GM12891 (cell line): ENCODE measurements around the gene KCNH6.

GRCh38 chr17:63420459-63421268 lies 25.4 kb downstream of the CYB561 start:
- RRBS = 38% methylated on average over 3 of the region's 22 CpGs

DNA sequence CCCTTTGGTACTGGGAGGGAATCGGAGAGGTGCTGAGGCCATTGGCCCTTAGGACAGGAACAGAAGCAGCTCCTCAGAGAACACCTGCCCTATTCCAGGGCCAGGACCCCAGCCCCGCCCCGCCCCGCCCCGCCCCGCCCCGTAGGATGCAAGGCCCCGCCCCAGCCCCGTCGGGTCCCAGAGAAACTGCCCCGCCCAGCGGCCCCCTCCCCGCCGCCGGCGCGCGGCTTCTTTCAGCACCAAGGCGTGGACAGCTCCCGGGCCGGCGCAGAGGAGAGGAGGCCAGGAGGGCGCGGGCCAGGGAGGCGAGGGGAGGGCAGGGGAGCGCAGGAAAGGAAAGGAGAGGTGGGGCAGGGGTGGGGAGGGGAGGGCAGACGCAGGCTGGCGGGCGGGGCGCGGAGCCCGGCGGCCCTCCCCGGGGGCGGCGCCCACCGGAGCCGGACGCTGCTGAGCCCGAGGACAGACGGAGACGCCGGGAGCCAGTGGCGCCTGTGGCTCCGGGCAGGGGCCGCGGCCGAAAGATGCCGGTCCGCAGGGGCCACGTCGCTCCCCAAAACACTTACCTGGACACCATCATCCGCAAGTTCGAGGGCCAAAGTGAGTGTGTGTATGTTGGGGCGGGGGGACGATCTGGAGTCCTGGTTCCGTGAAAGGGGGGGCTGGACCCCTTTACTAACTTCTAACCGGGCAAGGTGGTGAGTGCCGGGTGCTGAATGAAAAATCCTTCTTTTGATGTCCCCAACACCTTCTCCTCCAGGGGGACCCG lies at the start of gene KCNH6:
KCNH6 (plus strand) TSS at position 466 of the 766 bp plus-strand sequence.
- RRBS = no CpG with 5 or more reads among the region's 60 CpGs

DNA sequence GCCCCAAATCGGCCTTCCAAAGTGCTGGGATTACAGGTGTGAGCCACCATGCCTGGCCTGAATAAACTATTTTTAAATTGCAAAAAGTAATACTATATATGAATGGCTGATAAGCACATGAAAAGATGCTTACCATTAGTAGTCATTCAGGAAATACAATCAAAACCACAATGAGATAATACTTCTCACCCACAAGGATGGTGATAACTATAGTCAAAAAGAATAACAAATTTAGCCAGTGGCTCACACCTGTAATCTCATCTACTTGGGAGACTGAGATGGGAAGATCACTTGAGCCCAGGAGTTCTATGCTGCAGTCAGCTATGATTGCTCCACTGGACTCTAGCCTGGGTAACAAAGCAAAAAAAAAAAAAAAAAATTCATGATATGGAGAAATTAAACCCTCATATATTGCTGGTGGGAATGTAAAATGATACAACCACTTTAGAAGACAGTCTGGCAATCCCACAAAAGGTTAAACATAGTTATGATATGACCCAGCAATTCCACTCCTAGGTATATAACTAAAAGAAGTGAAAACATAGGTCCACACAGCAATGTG lies 2.3 kb upstream of the TACO1 start:
- RRBS = no CpG with 5 or more reads among the region's 1 CpG

DNA sequence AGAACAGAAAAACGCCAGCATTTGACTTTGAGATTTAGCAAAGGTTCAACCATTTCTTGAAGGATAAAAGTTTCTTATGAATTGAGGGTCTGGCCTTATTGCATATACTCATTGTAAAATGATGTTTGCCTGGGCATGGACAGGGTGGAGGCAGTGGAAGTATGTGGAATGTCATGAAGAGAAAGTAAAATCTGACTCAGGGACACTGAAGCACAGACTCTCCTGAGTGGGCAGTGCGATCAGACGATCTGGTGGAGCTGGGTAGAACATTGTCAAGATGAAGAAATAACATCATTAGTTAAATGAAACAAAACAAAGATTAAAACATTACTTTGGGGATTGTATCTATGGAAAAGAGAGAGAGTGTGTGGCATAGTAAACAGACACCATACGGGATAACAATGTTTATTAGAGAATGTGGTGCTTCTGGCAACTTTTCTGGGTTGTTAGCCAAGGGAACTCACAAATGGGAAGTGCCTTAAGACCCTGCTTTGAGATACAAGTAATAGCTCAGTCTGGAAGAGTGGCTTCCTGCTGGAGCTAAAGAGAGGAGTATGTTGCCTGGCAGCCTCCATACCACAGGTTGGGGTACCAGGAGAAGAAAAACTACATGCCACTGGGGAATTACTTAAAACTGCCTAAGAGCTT lies 4.5 kb downstream of the MAP3K3 start:
- RRBS = no CpG with 5 or more reads among the region's 4 CpGs

DNA sequence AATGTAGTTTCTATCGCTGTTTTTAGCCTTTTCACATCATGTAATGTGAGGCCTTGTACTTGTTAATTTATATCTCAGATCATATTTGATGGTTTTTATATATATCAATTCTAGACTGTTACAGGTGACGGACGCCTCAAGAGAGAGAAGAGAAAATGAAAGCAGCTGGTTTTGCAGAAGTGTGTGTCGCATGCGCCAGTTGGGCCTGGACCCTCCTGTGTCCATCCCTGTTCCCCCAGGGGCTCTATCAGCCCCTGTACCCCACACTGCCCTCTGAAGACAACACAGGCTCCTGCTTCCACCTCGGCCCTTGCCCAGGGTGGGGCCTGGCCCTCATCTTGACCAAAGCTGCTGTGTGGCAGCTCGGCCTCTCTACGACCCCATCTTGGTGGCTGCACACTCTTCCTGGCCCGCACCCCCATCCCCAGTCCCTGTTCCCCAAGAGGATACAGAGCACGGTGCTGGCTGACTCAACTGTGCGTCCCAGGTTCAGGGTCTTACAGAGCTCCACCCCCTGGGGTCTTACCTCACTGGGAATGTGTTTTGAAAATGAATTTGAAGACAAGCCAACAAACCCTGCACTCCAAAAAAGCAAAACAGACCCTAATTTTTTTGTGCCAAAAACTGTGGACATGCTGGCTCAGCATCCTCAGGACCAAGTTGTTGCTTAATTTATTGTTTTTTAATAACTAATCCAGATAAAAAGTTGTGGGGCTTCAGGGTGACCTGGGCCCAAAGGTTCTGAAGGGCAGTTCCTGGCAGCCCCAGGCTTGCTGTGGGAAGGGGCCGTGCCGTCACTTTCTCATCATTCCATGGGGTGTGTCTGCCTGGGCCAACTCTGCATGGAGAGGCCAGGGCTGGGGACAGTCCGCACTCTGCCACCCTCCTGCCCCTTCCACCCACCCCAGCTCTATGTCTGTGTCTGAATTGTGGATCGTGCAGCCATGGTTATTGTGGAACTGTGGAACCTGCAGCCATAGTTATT lies 4.4 kb downstream of the LIMD2 start:
- RRBS = no CpG with 5 or more reads among the region's 15 CpGs

DNA sequence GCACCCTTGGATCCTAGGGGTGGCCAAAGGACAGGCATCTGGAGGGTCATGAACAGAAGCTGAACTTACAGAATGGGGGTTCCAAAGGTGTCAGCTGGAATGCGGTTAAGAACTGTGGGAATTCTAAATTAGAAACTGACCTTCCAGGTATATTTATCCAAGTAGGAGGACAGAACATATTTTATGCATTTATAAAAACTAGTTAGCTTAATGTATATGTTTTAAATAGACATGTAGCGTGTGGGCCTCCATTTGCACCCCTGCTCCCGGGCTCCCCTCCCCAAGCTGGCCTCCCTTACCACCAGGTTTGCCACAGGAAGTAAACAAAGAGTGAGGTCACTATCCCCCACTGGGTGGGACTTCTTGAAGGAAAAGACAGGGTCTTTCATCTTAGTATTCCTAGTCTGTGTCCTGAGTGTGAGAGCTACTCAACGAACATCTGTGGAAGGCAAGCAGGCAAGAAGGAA lies 6.3 kb upstream of the LIMD2 start:
- RRBS = no CpG with 5 or more reads among the region's 4 CpGs

GRCh38 chr17:63748153-63748384 lies 6.5 kb upstream of the STRADA start:
- RRBS = no CpG with 5 or more reads among the region's 2 CpGs

- RRBS = no CpG with 5 or more reads among the region's 5 CpGs
These were observed 703 bp downstream of the CCDC47 start for GRCh38 chr17:63772700-63773088.

DNA sequence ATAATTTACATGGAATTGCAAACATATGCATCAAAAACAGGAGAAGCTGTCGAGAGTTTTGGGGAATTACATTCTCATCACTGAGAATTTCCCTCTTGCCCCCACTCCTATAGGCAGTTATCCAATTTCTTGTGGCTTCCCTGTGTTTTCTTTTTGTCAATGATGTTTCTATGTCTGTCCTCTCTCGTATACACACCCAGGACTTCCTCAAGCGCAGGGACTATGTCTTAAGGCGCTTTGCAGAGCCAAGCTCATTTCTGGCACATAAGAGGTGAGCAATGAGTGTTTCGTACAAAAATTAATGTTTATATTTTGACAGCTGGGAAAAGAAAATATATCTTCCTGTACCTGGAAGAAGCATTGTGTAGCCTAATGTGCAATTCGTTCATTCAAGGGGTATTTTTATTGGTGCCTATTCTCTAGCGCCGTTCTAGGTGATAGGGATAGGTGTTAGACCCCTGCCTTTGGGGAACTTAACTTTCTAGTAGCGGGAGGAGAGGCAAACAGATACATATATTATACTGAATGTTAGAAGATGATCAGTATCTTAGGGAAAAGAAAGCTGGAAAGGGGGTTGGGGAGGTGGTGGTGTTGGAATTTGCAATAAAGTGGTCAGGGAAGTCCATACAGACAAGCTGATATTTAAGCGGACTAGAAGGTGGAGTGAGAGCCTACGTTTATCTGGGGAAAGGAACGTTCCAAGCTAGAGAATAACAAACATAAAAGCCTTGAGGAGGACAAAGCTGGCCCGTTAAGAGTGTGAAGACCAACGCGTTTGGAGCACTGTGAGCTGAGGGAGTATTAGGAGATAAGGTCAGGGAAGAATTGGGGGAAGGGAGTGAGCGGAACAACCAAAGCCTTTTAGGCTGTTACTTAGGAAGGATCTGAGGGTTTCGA lies 1.2 kb downstream of the DDX42 start:
- RRBS = no CpG with 5 or more reads among the region's 17 CpGs

- RRBS = no CpG with 5 or more reads among the region's 6 CpGs
These were observed 913 bp upstream of the FTSJ3 start for GRCh38 chr17:63828273-63828878.

GRCh38 chr17:63829794-63830516 lies 2.5 kb upstream of the FTSJ3 start:
- RRBS = no CpG with 5 or more reads among the region's 10 CpGs

DNA sequence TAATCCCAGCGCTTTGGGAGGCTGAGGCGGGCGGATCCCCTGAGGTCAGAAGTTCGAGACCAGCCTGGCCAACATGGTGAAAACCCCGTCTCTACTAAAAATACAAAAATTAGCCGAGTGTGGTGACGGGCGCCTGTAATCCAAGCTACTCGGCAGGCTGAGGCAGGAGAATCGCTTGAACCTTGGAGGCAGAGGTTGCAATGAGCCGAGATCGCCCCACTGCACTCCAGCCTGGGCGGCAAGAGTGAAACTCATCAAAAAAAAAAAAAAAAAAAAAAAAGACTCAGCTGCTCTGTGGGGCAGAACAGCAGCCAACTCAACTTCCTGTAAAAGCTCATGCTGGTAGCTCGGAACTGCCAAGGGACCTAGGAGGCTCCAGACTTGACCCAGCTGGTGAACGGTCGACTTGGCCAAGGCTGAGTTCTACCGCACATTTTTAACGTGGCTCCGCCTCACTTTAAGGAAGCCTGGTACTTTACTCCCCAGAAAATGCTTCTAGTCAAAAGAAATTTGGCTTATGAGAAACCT lies 957 bp upstream of the SMARCD2 start:
- RRBS = no CpG with 5 or more reads among the region's 19 CpGs

GRCh38 chr17:63934718-63935055 lies 2.6 kb upstream of the CD79B start:
- RRBS = no CpG with 5 or more reads among the region's 8 CpGs

- RRBS = no CpG with 5 or more reads among the region's 17 CpGs
These were observed 12.5 kb downstream of the SCN4A start for GRCh38 chr17:63959921-63960877.

DNA sequence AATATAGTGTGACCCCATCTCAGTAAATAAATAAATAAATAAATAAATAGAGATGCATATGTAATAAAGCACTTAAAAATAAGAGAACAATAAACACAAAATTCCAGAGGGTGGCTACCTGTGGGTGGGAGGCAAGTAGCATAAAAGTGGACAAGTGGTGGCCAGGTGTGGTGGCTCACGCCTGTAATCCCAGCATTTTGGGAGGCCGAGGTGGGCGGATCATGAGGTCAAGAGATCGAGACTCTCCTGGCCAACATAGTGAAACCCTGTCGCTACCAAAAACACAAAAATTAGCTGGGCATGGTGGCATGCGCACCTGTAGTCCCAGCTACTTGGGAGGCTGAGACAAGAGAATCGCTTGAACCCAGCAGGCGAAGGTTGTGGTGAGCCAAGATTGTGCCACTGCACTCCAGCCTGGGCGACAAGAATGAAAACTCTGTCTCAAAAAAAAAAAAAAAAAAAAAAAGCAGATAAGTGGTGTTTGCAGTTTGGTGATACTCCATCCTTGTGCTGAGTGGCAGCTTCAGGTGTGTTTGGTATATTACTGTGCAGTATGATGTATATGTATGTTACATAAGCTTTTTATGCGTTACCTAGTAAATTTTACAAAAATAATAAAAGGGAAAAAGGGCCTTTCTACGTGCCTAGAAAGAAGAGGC lies 929 bp downstream of the ICAM2 start:
- RRBS = no CpG with 5 or more reads among the region's 11 CpGs

DNA sequence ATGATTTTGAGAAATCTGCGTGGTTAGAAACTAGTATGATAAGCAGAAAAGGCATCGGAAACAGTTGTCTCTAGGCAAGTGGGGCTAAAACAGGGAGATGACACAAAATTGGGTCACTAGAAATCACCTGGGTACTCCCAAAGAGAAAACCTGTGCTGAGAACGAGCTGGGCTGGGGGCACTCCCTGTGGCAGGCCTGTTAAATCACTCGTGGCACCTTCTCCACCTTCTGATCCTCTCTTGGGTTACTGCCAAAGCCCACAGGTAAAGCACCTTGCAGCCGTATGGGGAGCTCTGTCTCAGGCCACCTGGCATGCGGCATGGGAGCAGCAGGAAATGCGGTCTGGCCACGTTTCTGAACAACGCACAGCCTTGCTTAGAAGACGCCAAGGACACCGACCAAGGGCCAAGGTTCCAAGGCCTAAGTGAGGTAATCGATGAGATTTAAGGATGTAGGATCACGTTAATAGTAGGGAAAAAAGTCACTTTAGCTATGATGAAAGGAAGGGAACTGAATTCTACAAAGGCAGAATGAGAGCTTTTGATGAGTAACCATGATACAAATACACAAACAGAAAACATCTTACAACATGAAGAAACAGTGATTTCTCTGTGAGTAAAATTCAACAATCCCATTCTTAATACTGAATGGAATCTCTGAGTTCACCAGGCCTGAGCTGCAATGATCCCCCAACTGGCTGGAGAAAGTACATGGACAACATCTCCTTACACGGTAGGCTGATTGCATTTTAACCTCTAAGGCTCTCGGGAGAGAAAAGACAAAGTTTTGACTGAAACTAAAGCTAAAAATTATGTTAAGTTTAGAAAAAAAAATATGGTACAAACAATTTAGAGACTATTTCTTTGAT lies 21.7 kb upstream of the ICAM2 start:
- RRBS = no CpG with 5 or more reads among the region's 15 CpGs

DNA sequence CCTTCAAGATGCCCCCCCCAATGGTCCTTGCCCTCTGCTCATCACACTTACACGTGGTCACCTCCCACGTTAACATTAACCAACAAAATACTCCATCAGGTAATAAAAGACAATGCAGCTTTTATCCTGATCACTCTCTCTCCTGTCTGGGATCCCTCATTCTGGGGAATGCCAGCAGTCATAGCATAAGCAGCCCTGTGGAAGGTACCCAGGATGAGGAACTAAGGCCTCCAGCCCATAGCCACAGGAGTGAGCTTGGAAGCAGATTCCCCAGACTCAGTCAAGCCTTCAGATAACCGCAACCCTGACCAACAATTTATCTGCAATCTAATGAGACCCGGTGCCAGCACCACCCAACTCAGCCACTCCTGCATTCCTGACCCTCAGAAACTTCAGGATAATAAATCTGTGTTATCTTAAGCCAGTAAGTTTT lies 6.3 kb downstream of the PECAM1 start:
- RRBS = no CpG with 5 or more reads among the region's 4 CpGs

GRCh38 chr17:64384930-64386087 lies 5.4 kb downstream of the PECAM1 start:
- RRBS = no CpG with 5 or more reads among the region's 13 CpGs

DNA sequence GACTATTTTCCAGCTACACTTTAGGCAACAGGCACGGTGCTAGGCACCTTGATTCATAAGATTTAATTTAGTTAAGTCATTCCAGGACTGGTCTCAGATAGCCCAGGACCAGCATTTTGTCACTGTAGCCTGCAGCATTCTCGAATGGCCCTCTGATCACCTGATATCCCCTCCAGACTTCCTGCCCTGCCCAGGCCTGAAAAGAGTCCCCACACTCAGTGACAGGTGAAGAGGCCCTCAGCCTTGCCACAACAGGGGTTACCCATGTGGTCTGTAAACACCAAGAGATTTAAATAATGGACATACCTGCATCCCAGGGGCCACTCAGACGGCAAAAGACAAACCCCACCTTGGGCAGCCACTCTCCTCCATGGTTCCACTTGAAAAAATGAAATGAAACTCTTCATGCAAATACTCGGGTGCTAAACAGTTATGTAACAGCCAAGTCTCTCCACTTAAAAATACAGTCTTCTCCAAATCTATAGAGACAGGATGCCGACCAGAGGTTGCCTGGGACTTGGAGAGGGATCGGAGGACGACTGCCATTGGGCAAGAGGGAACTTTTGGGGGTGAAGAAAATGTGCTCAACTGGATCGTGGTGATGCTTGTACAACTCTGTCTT lies 22.9 kb upstream of the PECAM1 start:
- RRBS = no CpG with 5 or more reads among the region's 8 CpGs

GRCh38 chr17:64418495-64419009 lies 27.9 kb upstream of the PECAM1 start:
- RRBS = no CpG with 5 or more reads among the region's 12 CpGs